SK-N-DZ (cell line): Measurements from ENCODE around the genes LIMD2, STRADA, CCDC47 and CSHL1.

RAMPAGE:
- cytosol, long total RNA = no peak
- nucleus, long total RNA = no peak
Measured at GRCh38 chr17:63611356-63611890, 10.7 kb downstream of the TACO1 start.

DNA sequence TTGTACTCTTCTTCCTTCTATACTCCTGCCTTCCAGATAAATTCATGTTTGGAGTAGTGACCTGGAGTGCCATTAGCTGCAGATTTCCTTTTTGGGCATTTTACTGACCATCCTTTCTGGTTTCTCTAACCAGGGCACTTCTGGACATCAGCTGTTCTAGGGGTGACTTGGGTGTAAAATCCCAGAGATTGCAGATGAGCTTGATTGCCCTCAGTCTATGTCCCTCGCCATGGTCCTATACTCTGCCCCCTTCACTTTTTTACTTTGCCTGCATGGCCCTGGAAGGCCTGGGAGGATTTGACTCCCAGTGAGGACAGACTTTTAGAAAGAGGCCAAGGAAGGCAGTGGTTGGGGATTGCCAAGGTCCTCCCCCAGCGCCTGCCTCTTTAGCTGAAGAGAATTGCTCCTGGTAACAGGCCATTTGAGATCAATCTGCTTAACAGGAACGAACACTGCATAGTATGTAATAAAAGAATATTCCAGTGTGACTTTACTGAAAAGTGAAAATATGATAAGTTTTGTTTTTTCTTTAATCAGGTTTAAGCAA lies 16.6 kb downstream of the LIMD2 start:
RAMPAGE:
- cytosol, long total RNA = no peak
- nucleus, long total RNA = no peak

GRCh38 chr17:63695240-63696224 lies 4.4 kb downstream of the LIMD2 start:
RAMPAGE:
- cytosol, long total RNA = no peak
- nucleus, long total RNA = no peak

DNA sequence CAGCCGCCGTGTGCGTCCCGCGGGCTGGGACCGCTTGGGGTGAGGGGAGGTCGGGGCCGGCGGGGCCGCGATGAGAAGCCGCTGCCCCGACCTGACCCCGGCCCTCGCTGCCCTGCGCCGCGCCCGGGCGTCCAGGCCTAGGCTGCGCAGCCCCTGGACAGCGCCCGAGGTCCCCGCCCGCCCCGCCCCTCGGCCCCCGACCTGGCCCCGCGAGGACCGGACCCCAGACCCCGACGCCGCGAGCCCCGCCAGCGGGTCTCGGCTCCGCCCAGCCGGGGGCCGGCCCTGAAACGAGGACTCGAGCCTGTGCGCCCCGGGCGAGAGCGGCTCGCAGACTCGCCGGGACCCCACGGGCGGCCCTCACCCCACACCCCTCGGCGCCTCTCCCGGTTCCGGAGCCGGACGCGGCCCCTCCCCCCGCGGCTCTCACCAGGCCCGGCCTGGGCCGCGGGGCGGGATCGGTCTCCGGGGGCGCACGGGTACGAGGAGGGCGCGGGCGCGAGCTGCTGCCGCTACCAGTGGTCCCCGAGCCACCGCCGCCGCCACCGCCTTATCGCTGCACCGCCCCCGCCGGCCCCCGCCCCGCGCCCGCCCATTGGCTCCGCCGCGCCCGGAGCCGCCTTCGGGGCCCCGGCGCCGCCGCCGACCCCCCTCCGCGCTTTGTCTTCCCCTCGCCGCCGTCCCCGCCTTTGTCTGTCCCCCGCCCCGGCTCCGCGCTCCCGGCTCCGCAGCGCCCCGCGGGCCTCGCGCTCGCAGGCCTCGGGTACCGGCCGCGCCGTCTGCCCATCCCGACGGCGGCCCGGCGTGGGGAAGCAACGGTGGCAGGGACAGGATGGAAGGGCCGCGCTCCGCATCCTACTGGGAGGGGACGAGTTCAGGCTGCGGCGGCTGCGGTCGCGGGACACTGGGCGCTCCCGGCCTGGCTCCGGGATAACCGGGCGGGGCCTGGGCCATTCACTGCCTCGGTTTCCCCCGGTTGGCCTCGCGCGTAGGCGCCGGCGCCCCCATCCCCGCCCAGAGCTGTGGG lies at the start of gene LIMD2:
Gene LIMD2 (minus strand): TSS at position 524 of the 1,027 bp plus-strand sequence.
RAMPAGE:
- cytosol, long total RNA = no peak
- nucleus, long total RNA = no peak

GRCh38 chr17:63701818-63702679 lies 2.1 kb upstream of the LIMD2 start:
RAMPAGE:
- cytosol, long total RNA = no peak
- nucleus, long total RNA = no peak

GRCh38 chr17:63741213-63742074 lies at the start of gene STRADA:
TSS of gene STRADA (minus strand) at chr17:63741799.
RAMPAGE:
- cytosol, long total RNA = no peak
- nucleus, long total RNA = start-site peak on the minus strand at chr17:63741767-63741810, 81 and 51 reads in 2 replicates; start-site peak on the plus strand at chr17:63741976-63742079, 29 and 23 reads in 2 replicates

DNA sequence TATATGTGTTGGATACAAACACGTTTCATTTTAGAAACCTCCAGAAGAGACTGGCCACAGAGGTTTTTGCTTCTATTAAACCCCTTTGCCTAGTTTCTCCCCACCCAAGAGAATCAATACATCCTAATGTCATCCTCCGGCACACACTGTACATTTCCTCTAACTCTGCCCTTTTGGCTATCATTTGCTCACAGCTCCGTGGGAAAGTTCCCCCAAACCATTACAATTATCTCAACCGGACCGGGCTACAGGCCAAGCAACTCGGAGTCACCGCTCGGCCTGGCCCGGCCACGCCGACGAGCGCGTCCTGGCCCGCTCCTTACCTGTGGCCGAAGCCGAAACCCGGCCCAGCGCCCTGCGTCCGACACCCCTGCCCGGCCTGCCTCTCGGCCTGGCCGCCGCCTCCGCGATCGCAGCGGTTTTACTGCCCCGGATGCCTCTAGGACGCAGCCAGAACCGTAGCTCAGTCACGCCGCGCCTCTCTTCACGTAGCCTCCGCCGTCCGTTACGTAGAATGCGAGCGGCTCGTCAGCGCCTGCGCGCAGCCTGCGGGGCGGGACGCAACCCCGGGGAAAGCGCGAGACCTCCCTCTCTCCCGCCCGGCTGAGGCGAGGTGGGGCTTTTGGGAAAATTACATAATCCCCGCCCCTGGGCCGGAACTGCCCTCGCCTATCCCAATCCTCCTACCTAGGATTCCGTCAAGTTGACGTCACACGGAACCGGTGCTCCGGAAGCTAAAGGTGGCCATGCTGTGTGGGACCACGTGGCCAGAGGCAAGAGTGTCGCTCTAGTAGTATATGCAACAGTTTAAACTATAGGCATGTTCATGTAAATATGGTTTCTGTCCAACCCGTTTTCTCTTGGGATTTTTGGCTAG lies at the start of gene CCDC47:
Gene CCDC47 (minus strand): TSS at position 509 of the 877 bp plus-strand sequence.
RAMPAGE:
- cytosol, long total RNA = start-site peak on the minus strand centred at position 471 of the sequence, 83 bp wide, 3,240 and 3,456 reads in 2 replicates
- nucleus, long total RNA = start-site peak on the minus strand centred at position 472 of the sequence, 37 bp wide, 290 and 128 reads in 2 replicates

DNA sequence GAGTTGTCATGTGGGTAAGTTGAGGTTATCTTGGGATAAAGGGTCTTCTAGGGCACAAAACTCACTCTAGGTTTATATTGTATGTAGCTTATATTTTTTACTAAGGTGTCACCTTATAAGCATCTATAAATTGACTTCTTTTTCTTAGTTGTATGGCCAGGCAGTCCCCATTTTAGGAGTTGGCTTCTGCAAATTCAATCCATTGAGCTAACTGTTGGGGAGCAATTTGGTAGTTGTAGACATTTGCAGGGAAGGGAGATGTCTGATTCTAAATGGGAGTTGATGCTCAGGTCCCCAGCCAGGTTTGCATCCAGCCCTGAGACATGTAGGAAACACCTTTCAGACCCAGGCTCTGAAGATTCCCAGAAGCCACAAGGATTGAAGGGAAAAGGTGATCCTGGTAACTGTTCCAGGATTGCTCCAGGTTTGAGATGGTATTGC lies 8.6 kb upstream of the PSMC5 start:
RAMPAGE:
- cytosol, long total RNA = no peak
- nucleus, long total RNA = no peak

GRCh38 chr17:63841215-63842127 lies 1.0 kb downstream of the SMARCD2 start:
RAMPAGE:
- cytosol, long total RNA = no peak
- nucleus, long total RNA = no peak

GRCh38 chr17:63911069-63911513 lies at the start of gene CSHL1:
TSS of gene CSHL1 (minus strand) at chr17:63911258.
RAMPAGE:
- cytosol, long total RNA = no peak
- nucleus, long total RNA = no peak

GRCh38 chr17:63934718-63935055 lies 2.6 kb upstream of the CD79B start:
RAMPAGE:
- cytosol, long total RNA = no peak
- nucleus, long total RNA = no peak

DNA sequence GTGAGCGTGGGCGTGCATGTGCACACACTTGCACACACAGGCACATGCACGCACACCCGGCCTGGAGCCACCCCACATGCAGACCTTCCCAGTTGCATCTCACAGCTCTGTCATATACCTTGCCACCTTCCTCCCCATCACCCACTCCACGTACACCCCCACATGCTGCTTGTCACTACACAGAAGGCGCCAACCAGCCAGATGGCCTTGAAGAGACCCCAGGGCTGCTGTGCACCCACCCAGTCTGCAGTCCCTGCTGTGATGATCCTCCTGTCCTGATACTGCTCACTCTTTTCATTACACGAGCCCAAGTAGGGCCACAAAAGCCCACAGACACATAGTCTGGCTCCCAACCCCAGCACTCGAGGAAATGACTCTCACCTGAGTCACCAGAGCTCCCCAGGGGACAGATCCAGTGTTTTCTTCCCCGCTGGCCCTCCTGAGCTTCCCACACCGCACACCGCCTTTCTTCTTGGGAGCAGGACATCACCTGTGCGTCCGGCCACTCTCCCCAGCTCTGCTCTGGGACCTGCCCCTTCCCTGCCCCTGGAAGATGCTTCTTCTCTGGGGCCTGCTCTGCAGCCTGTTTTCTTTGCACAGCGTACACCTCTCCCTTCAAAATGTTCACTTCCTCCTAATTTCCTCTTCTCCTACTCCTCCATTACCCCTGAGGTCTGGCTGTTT lies 1.8 kb upstream of the SCN4A start:
RAMPAGE:
- cytosol, long total RNA = no peak
- nucleus, long total RNA = no peak

DNA sequence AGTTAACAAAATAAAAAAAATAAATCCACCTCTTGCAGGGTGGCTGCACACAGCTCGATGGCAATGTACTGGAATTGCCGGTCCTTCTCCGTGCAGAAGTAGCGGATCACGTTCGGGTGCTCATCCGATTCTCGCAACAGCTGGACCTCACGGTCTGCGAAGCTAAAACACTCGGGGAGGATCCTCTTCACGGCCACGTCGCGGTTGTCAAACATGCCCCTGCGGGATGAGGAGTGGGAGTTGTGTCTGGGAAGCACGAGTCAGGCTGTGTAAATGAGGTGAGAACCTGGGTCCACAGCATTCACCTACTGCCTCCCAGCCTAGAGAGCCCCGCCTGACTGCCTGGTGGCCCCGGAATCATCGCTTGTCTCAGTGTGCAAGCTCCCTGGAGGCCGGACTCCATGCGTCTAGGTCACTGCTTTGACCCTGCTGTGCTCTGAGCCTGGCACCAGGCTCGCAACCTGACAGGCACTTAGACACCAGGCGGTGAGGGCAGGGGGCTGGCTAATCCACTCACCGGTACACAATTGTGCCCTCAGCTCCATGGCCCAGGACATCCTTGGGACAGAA lies 33.9 kb upstream of the ICAM2 start:
RAMPAGE:
- cytosol, long total RNA = no peak
- nucleus, long total RNA = no peak

DNA sequence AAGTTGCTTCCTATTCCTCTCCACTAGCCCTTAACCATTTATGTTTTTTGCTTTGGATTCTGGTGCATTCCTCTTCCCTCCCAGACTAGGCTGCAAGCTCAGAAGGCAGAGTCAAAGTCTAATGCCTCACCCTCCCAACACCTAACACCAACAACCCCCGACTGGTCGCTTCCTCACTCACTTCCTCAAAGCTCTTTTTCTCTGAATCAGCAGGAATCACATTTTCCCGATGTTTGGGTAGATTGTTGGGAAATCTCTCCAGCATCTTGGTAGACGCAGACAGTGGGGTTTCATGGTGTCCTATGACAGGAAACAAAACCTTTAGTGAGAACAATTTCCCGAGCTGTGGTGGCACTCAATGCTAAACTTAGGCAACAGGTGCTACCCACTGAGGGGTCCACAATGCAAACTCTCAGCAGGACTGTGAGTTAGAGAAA lies 39.9 kb upstream of the ICAM2 start:
RAMPAGE:
- cytosol, long total RNA = no peak
- nucleus, long total RNA = no peak

DNA sequence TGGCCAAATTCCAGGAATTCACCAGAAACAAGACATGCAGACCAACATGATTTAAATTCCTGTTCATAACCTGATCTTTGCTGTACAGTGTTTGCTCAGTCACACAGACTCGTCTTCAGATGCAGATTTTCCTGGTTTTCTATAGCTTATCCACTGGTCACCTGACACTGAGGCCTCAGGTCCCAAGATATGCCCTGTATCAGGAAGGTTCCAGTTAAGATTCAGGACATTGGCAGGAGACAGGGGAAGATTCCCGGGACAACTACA lies 47.4 kb downstream of the ERN1 start:
RAMPAGE:
- cytosol, long total RNA = no peak
- nucleus, long total RNA = no peak

RAMPAGE:
- cytosol, long total RNA = no peak
- nucleus, long total RNA = no peak
Measured at GRCh38 chr17:64128828-64129512, 974 bp downstream of the ERN1 start.

DNA sequence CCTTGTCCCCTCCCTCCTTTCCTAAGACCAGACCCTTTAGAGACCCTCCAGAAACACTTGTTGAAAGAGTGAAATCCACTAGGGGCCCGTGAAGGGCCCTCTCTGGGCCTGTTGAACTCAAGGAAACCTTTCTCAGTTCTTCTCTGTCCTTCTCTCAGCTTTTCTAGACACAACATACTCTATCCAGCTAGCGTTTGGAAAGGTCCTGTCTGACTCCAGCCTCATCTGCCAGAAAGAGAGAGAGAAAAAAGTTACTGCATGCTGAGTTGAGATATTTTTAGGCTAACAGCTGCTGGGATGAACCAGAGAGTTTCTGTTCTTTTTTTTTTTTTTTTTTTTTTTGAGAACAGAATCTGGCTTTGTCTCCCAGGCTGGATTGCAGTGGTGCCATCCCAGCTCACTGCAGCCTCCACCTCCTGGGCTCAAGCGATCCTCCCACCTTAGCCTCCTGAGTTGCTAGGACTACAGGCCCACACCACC lies 14.8 kb upstream of the TEX2 start:
RAMPAGE:
- cytosol, long total RNA = no peak
- nucleus, long total RNA = no peak

RAMPAGE:
- cytosol, long total RNA = no peak
- nucleus, long total RNA = no peak
Measured at GRCh38 chr17:64354810-64355173, 35.9 kb downstream of the PECAM1 start.

RAMPAGE:
- cytosol, long total RNA = no peak
- nucleus, long total RNA = no peak
Measured at GRCh38 chr17:64392727-64393396, 2.2 kb upstream of the PECAM1 start.

DNA sequence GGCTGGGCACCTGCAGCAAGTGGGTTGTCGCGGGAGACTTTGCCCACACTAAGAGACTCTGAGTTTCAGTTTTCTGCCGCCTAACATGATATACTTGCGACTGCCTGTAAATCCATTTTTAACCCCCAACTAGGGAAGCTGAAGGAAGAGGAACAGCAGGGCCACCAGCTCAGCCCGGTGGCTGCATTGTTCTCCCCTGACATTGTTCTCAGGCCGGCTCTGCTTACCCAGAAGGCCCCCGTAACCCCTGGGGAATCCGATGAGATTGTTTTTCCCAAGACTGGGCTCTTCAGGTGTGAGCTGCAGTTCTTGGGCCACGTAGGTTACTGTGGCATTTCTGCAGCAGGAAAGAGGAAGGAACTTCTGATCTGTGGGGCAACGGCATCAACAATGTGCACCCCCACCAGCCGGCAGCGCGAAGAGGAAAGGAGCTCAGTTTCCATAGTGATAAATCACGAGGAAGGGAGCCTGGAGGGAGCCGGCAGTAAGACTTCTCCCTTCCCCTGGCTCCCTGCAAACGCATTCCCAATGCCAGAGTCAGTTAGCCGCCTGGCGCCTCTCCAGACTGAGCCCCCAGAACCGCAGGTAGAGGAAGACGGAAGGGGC lies 21.3 kb upstream of the PECAM1 start:
RAMPAGE:
- cytosol, long total RNA = no peak
- nucleus, long total RNA = no peak